Colon Carcinoma Metastatic in the Brain (tissue), 2 donors: ENCODE measurements around a stretch of chr12.

GRCh38 chr12:16555526-16556181, 50.3 kb downstream of the LMO3 start:
- PRO-cap, 2 experiments, result no peak in any of the 2 experiments

GRCh38 chr12:16611268-16611720, 5.3 kb upstream of the LMO3 start:
- PRO-cap, 2 experiments, result no peak in any of the 2 experiments

- PRO-cap, 2 experiments, result no peak in any of the 2 experiments
Measured at GRCh38 chr12:18262467-18262863, 1.1 kb downstream of the PIK3C2G start.

DNA sequence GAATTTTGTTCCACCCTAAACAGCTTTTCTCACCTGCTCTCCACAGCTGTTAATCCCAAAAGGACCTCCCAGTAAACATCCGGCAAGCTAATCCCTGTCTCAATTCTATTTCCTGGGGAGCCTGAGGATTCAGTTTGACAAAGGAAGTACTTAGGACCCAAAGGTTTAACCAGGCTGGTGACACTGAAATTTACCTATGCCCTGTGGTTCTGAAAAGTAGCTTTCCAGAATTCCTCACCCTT, 15.0 kb downstream of the CAPZA3 start:
- PRO-cap, 2 experiments, result no peak in any of the 2 experiments

- PRO-cap, 2 experiments, result no peak in any of the 2 experiments
Measured at GRCh38 chr12:18895851-18896539, 158.1 kb downstream of the CAPZA3 start.

- PRO-cap, 2 experiments, result no peak in any of the 2 experiments
Measured at GRCh38 chr12:19213186-19214228, 84.0 kb downstream of the PLEKHA5 start.

DNA sequence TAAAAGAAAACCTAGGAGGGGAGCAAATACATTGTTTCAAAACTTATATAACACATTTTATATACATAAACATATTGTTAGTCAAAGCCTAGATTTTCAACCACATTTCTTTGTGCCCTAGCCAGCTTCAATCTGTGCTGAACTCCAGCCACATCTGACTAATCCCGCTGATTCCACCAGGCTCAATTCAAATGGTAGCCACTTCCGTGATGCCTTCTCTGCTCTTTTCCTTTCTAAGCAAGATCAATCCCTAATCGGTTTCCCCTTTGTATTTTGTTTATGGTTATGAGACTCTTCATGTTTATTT, 110.0 kb downstream of the PLEKHA5 start:
- PRO-cap, 2 experiments, result no peak in any of the 2 experiments

DNA sequence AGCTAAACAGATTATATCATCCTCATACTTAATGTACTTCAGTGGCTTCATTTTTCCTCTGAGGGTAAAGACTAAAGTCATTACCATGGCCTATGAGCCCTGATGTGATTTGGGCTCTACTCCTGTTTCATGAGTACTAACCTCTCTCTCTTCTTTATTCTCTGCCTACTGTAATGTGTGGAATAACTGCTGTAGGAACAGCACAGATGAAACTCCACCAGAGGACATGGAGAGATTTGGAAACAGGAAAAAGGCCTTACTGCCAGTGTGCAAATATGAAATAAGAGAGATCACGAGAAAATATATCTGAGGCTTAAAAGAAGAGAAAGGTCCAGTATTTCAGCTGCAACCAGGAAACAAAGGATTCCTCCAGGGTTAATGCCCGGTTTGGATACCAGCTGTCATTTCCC, 422.5 kb upstream of the PDE3A start:
- PRO-cap, 2 experiments, result no peak in any of the 2 experiments

DNA sequence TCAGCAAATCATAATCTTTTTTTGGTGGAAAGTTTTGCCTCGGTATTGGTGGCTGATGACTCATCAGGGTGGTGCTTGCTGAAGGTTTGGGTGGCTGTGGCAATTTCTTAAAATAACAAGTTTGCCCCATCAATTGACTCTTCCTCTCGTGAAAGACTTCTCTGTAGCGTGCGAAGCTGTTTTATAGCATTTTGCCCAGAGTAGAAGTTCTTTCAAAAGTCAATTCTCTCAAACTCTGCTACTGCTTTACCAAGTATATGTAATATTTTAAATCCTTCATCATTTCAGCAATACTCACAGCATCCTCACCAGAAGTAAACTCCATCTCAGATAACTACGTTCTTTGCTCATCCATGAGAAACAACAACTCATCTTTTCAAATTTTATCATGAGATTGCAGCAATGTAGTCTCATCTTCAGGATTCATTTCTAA, 19.1 kb downstream of the PYROXD1 start:
- PRO-cap, 2 experiments, result no peak in any of the 2 experiments

DNA sequence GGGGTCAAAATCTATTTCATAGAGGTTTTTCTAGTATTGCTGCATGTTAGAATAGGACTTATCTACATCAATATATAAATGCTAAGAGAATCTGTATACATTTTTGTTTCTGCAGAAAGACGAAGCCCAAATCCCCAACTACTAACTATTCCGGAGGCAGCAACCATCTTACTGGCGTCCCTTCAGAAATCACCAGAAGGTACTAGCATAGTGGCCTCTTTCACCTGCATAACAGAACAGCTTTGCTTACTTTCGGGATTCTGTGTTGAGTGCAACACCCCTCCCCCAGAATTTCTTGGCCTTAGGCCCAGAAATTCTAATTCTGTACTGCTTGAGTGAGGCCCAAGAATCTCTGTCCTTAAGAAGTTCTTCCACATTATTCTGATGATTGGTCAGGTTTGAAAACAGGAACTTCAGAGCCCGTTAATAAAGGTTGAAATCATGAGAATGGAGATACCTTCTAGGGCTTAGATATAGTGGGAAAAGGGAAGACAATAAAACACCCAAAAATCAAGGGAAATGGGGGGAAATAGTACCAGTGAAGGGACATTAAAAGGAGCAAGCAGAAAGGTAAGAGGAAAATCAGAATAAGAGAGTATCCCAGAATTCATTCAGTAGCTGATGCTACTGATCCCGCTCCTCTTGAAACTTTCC, 2.9 kb downstream of the SPX start:
- PRO-cap, 2 experiments, result no peak in any of the 2 experiments

DNA sequence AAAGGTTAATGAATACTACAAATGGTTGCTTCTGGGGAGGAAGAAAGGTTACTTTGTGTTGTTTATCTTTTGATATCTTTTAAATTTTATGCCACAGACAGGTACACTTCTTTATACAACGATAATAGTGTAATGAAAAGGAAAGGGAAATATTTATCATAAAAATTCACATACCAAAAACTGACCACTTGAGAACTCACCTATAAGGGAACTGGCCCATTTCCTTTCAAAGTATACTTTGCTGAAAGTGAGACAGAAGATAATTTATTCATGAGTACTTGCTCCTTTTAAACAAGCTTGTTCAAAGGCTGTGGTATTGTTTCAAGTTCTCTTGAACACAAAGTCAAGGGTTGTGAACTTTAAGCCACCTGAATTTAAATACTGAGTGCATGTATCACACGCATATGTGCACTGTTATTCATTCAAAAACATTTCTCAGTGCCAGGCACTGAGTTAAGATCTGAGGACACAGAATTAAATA, 19.0 kb upstream of the LDHB start:
- PRO-cap, 2 experiments, result no peak in any of the 2 experiments

DNA sequence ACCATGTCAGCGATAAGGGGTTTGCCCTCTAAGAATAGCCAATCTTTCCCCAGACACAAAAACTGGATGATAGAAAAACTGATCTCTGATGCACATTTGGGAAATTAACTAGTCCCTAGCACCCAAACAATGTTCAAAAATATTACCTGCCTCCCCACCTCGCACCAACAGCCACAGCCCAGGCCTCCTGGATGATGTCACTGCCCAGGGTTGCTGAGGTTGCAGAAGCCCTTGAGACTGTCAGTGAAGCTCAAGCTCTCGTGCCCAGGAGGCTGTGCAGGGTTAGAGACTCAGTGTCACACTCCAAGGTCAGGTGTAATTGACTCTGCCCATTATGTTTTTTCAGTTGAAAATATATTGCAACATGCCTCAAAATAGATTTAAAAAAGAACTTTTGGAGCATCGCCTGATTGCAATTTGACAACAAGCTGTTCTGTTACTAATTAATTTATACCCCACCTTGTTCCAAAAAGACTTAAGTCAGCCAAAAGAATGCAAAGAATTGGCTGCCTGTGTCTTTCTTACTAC, 72.2 kb downstream of the CMAS start:
- PRO-cap, 2 experiments, result no peak in any of the 2 experiments

DNA sequence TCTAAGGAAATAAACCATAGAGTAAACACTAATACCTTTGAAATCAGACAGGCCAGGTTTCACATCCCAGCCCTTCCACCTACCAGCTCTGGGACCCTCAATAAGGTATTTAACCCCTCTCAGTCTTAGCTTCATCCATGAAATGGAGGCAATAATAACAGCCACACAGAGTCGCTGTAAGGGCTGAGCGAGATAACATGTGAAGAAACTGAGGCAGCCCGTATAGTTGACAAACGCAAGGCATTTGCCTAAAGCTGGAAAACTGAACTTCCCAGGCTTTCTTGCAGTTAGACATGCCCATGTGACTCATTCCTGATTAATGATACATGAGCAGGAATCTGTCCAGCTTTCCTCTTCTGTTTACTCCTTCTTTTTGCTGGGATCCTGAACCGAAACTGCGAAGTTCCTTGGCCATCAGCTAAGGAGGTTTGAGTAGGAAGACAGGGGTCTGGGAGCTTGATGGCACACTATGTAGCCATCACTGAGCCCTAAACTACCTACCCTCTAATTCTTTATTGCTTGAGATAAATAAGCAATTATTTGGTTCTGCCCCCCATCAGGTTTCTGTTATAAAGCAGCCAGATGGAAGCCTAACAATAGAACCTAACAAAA, 52.2 kb downstream of the ST8SIA1 start:
- PRO-cap, 2 experiments, result no peak in any of the 2 experiments

DNA sequence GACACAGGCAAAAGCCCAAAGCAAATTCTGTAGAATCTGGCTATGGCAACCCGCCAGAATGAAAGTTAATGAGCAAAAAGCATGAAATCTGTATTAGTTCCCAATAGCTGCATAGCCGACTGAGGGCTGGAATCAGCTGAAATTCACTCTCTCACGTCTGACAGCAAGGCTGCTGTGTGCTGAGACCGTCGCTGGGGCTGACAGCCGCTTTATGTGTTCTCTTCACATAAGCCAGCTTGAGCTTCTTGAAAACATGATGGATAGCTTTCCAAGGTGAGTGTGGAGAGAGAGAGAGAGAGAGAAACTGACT, 74.6 kb upstream of the ST8SIA1 start:
- PRO-cap, 2 experiments, result no peak in any of the 2 experiments

GRCh38 chr12:22687336-22688075, 62.5 kb downstream of the ETNK1 start:
- PRO-cap, 2 experiments, result no peak in any of the 2 experiments

- PRO-cap, 2 experiments, result no peak in any of the 2 experiments
Measured at GRCh38 chr12:22760080-22760417, 135.1 kb downstream of the ETNK1 start.

GRCh38 chr12:23223036-23223235, 598.0 kb downstream of the ETNK1 start:
- PRO-cap, 2 experiments, result no peak in any of the 2 experiments

DNA sequence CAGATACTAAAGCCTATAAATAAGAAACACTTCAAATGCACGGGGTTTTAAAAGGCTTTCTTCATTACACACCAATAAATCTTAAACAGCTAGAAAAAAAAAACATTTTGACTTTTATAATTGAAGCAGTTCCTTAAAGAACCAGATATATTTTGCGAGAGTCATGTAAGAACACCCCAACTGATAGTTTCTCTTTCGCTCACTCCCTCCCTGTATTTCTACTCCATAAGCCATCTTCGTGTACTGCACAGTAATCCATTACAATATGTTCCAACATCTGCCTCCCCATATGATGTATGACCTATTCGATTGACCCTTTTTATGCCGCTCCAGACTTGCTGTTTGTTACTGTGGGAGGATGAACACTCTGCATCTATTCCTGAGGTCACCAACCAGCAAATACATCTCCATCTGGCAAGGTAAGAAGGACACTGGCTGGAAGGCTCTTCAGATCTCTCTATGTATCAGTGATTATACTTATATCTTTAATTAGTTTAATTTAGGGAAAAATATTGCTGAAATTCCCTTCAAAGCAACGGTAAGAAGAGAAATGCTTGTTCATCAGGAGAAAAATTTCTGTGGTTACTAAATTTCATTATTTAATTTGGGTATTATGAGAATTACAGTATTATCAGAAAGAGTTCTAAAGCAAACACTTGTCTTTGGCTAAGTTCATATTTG, 331.6 kb downstream of the SOX5 start:
- PRO-cap, 2 experiments, result no peak in any of the 2 experiments

- PRO-cap, 2 experiments, result no peak in any of the 2 experiments
Measured at GRCh38 chr12:24491899-24492473, 456.9 kb downstream of the BCAT1 start.

DNA sequence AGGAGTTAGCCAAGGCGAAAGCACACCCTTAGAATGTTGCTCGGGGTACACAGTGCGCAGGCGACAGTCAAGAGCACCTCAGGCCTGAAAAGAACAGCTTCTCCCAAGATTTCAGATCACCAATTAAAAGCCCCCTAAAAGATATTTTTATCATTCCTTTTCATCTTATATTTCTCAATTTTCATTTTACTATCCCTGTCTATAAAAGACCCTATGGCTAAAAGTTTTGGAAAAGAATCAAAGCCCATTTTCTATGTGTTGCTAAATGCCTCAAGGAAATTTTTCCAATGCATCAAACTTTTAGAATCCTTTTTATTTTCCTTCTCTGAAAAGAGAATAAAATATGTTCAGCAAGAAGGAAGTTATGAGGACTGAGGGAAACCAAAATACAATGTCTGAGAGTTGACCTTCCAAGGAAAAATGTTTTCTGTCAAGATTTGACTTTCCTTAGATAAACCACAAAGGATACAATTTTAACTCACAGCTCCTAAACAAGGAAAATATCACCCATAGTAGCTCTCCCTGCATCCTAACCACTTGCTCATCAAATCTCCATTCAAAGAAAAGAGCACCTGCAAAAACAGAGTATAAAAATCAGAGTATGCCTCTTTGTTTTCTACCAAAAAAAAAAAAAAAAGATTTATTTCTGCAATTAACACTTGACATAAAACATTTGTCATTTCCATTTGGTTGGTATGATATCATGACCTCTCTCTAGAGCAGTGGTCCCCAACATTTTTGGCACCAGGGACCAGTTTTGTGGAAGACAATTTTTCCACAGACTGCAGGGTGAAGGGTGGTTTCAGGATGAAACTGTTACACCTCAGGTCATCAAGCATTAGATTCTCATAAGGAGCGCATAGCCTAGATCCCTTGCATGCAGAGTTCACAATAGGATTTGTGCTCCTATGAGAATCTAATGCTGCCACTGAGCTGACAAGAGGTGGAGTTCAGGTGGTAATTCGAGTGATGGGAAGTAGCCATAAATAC, 132.6 kb downstream of the BCAT1 start:
- PRO-cap, 2 experiments, result no peak in any of the 2 experiments